Left ventricle myocardium (tissue), 1 donor: ENCODE results near the gene DAOA.

DNA sequence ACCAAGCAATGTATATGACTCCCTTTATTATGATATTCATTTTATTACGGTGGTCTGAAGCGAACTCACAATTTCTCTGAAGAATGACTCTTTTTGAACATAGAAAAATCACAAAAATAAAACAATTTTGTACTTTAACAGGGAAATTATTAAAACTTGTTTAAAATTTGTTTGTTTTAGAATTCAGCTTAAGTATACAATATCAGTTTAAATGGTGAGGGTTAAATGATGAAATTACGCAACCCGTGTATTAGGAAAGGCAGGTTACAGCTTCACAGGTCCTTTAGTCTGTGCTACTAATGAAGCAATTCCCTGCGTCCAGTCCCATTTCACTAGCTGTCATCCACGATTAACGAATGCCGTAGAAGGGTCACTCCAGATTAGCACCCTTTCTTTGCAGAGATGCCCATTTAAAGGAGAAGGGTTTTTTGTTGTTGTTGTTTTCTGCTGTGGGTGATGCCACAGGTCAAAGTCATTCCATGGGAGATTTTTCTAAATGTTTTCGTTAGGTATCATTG is 457.6 kb upstream of the SLC10A2 start:
- PRO-cap = no peak

DNA sequence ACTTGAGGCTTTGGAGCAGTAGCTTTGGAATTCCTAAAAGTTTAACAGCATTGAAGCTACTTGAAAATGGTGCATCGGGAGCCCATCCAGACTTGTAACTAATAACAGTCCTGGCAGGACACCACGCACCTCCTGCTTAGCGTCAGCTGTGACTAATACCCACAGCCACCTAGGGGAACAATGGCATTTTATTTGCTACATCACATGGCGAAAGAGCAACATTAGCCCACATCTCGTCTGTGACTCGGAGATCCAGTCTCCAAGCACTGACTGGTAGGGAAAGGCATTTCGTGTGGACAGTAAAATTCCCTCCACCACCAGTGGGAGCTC is 894.4 kb upstream of the DAOA start:
- PRO-cap = no peak

- PRO-cap = no peak
Observed at GRCh38 chr13:105465800-105466298, at the start of gene DAOA. Gene DAOA, plus strand, starts transcription at chr13:105466045.

DNA sequence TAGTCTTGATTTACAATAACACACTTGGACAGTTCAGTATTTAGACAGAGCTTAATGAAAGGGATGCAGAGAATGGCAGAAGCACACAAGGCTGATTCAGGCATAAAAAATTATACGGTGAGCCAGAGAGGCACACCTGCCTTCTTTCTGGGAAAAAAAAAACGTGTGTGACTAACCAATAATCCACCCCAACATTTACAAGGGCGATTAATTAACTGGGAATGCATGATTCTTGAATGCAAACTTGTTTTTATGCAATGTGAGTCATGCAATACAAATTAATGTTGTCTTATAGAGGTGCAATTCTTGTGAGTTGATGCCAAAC is 348.3 kb downstream of the DAOA start:
- PRO-cap = no peak

DNA sequence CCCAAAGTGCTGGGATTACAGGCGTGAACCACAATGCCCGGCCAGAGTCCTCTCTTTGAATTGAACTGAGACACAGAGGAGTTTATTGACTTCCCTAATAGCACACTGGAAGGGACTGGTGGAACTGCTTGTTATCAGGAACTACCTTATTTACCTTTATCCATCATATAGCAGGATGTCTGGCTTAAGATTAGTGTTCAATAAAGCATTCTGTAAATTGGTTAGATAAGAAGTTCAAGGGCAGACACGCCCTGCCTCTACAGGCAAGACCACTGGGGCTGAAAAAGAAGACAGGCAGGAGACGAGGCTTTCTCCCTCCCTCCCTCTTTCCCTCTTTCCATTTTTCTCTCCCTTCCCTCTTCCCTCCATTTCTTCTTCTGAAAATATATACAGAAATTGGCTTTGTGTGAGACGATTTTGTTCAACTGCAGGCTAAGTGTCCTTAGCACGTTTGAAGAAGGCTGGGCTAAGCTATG is 456.1 kb downstream of the DAOA start:
- PRO-cap = no peak

DNA sequence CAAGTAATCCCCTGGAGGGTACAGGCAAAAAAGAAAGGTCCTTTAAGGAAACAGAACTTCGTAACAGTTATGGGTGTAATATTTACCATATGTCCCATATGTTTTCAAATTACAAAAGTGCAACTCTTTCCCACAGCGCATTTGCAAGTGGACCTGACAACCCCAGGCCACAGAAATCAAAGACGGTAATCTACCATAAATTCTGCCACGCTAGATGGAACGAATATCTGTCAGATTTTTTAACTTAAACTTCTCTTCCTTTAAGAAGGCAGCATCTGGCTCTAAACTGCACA is 436.0 kb downstream of the EFNB2 start:
- PRO-cap = no peak

- PRO-cap = no peak
Observed at GRCh38 chr13:106490807-106491763, 44.4 kb downstream of the EFNB2 start.

GRCh38 chr13:106496248-106496565 is 39.3 kb downstream of the EFNB2 start:
- PRO-cap = no peak

DNA sequence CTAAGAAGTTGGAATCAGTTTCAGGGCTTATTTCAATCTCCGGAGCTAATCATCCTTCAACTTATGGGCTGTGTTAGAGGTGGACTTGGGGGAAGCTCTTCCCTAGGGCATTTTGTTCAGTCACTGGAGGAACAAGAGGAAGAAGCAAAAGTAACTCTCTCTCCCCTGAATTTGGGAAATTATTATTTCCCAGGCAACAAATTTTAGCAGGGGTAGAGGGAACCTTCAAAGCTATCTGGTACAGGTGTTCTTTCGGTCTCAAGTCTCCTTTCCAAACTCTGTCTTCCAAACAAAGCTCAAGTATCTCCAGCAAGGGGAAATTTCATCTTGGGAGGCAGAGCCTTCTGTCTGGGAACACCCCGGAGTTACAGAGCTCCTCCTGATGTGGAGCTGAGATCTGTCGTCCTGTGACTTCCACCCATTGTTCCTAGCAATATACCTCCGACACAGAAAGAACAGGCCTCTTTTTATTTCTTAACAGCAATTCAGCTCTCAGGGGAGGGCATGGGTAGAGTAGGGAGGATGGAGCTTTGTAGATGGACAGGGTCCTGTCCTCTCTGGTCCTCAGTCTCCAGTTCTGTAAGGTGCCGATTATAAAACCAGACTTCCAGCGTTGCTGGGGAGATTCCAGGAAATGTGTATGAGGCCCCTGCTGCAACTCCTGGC is 55.8 kb upstream of the ARGLU1 start:
- PRO-cap = bidirectional peak, plus-strand start at position 430 of the sequence, minus-strand start at position 286 of the sequence

DNA sequence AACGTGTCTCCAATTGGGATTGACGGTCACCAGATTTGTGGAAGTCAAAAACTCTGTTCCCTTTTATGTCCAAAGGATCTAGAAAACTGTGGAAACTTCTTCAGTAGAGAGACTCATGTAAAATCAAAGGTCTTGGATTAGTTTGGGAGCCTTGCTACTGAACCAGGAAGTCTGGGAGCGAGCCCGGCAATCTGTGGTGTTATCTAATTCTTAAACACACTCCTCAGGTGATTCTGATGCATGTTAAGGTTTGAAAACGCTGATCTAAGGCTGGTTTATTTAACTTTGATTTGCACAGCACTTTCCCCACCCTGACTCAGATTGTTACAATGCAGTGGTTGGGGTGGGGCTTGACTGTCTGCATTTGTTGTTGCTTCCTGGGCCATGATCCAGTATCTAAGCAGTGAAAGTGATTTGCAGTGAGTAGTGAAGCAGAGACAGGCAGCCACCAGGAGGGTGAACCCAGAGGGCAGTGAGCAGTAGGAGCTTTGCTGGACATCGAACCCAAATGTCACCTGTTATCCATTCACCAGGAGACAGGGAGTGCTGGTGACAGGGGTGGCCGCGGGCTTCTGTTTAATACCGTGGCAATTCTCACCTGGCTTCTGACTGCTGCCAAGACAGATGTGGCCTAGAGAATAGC is 81.5 kb upstream of the ARGLU1 start:
- PRO-cap = bidirectional peak, plus-strand start at position 426 of the sequence, minus-strand start at position 318 of the sequence

DNA sequence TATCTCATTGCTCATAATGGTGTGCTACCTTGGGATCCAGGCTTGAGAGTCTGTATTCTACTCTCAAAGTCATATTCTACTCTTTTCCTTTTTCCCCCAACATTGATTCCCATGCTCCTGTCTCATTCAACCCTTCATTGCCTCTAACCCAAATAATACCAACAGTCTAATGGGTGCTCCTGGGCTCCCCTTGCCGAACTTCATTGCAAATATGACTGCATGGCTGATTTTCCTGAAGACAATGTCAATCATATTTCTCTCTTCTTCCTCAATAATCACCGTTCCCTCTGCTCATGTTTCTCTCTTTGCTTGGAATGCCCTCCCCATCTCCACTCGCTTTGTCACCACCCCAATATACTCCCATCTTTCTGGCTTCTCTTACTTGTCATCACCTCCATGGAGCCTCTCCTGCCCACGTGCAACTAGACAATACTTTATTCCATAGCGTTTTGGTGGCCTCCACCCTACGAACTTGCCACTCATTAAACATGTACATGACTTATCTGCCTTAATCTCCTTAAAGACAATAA is 147.6 kb downstream of the NALF1 start:
- PRO-cap = no peak

GRCh38 chr13:108266089-108267014 is 3.2 kb upstream of the TNFSF13B start:
- PRO-cap = no peak

- PRO-cap = no peak
Observed at GRCh38 chr13:108886379-108886991, 257.1 kb downstream of the MYO16 start.

- PRO-cap = no peak
Observed at GRCh38 chr13:108957935-108958207, 328.5 kb downstream of the MYO16 start.

DNA sequence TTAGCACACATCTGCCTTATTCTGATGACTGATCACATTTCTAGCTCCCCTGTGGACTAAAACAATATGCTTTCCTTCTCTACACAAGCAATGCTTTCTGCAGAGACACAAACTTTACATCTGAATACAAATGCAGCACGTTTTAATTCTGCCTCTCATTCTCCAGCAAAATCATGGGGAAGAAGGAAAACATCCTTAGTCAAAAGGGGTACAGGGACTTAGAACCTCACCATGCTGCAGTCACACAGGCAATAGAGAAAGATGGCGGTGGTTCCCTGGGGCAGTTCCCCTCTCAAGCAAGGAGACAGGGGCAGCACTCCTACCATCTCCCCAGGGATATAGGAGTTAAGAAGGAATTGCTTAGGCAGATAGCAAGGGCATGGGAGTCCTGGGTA is 514.9 kb downstream of the IRS2 start:
- PRO-cap = no peak

DNA sequence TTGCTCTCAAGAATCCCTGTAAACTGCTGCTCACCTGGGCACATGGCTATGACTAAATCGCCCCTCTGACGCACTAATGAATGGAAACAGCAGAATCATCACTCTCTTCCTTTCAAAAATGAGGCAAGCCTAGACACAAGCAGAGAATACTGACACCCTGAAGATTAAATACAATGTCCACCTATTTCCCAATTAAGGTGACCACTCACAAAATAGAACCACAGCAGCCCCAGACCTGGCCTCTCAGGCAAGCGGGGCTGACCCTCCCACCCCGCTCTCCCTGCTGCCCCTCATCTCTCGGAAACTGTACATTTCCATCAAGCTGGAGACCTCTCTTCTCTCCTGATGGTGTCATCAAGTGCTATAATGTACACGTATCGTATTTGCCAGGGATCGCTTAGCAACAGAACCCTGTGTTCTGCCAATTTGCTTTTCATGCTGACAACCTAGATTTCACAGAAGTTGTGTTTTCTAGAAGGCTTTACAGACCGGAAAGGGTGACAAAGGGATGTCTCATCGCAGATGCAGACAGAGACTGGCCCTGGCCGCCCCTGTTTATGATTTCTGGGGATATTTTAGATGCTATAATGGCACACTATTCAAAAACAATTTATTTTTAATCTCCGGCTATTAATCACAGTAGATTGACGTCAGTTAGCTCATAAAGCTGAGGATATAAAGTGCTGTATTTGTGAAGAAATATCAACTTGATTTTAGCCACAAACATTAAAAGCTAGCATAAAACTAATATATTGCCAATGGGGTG is 291.6 kb downstream of the IRS2 start:
- PRO-cap = no peak

DNA sequence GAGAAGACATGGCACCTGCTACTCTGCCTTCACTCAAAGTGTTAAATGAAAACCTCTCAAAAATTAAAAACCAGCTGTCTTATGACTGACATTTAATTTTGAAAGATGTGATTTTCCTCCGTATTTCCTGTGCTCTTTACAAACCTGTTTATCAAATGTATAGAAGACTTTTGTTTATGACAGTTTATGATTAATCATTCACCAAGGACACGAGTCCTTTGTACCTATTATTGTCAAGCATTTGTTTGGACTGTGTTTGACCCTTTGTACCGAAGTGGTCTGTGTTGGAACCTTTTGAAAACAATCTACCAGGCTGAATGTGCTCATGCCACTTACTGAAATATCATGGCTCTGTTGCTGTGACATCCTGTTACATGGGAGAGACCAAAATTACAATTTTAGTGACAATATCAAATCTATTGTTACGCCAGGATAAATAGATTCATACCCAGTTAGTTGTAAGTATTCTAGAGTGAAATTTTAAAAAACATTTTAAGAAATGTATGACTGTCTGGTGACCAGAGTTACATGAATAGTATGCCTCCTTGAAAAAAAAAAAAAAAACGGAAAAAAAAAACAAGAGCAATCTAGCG is 193.6 kb downstream of the IRS2 start:
- PRO-cap = no peak

DNA sequence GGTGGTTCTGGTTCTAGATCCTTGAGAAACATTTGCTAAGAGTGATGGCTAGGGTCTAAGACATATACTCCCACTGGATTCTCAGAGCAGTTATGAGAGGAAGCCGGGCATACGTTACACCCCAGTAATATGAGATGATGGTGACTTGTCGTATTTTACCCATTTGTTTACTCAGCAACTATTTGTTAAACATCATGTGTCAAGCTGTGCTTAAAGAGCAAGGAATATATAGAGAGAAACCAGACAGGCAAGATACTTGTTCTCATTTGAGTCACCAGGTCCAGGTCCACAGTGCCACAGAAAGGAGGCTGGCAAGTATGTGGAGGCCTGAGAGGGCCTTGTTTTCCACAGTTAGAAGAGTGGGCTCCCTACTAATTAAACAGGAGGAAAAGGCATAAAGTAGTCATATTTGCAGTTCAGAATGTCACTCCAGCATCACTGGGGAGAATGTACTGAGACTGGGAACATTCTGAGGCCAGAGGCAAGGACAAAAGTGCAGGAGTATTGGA is 142.3 kb downstream of the IRS2 start:
- PRO-cap = no peak

GRCh38 chr13:109669035-109669680 is 117.2 kb downstream of the IRS2 start:
- PRO-cap = no peak

GRCh38 chr13:109704443-109705807 is 81.5 kb downstream of the IRS2 start:
- PRO-cap = no peak